Hair follicular keratinocyte (primary cell): ENCODE results near the genes SKIDA1, BMI1 and ARMC3.

DNA sequence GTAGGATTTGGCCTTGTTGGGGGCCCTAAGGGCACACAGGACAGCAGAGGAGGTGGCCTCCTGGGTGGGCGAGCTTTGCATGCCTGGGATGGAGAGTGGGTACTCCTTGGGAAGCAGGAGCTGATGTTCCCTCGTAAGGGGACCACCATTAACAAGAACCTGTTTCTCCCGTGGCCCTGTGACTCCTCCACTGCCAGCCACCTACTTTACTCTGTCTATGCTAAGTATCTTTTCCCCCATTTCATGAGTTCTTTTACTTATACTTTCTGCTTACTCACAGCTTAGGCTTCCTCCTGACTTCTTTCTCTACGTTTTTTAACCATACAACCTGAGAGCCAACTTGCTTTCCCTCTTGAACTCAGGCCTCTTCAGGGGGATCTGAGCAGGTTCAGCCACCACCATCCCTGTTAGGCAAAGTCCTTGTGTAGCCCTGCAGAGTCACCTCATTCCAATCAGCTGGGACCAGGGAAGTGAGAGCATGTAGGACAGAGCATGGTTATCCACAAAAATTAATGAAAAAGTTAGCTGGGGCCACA is 118.9 kb downstream of the NEBL start:
- RAMPAGE, long total RNA = no peak

DNA sequence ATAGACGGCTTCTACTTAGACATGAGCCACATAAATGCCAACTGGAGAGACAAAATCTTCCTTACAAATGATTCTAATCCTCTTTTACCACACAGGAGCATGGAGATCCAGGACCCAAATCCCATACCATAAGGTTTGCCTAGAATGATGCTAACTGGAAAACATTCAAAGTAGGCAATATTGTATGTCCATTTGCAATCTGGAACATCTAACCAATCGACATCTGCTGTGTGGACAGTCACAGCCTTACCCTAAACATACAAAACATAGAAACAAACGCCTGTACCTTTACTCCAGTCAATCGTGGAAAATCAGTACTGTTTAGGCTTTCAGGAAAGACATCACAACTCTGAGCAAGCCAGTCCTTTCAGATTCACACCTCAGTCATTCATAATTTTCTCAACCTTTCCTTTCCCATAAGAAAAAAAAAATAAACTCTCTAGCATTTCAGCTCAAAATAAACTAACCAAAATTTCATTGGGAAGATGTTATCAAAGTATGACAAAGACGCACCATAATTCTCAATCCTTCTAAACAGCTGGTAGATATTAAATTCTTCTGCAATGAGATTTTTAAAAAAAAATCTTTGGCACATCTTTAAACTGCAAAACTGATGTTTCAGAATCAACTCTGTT is 33.7 kb upstream of the NEBL start:
- RAMPAGE, long total RNA = no peak

DNA sequence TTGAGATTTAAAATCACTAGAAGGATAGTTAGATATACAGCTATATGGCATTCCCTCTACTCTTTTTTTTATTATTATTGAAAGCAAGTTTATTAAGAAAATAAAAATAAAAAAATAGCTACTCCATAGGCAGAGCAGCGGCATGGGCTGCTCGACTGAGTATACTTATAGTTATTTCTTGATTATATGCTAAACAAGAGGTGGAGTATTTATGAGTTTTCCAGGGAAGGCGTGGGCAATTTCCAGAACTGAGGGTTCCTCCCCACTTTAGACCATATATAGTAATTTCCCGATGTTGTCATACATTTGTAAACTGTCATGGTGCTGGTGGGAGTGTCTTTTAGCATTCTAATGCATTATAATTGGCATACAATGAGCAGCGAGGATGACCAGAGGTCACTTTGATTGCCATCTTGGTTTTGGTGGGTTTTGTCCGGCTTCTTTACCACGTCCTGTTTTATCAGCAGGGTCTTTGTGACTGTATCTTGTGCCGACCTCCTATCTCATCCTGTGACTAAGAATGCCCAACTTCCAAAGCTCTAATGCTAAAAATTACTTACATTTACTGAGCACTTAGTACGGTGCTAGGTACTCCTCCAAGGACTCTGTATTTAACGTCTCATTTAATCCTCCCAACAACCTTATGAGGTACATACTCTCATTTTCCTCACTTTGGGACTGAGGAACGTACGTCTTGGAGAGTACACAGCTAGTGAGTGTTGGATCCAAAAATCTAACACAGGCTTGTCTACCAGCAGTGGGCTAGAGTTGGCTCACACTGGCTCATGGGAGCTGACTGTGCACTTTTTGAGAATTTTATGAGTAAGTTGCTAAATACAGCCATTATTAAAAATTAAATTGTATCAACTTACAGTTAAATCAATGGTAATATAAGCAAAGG is 144.7 kb upstream of the NEBL start:
- RAMPAGE, long total RNA = no peak

DNA sequence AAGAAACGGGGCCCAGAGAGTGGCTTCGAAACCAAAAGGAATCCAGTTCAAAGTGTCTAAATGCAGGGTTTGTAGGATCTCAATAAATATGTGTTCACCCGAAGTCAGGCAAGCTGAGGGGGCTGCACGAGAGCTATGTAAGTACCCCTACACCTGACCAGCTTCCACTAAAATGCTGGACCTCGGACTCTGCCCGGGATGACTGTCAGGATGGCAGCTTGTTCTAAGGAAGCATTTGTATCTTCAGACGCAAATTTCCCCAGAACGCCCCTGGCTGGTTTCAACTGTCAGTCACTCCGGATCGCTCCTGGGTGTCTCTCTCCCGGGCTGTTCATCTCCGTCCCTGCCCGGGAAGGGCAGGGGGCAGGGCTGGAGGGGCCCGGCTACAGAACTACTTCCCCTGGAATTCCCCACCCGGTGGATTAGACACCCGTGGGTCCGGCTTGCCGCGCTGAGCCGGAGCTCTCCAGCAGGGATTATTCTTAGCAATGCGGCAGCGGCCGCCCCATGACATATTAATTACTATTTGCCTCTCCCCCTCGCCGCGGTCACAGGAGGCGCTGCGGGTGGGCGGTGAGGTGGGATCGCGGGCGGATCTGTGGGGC is 275.8 kb upstream of the NEBL start:
- RAMPAGE, long total RNA = no peak

DNA sequence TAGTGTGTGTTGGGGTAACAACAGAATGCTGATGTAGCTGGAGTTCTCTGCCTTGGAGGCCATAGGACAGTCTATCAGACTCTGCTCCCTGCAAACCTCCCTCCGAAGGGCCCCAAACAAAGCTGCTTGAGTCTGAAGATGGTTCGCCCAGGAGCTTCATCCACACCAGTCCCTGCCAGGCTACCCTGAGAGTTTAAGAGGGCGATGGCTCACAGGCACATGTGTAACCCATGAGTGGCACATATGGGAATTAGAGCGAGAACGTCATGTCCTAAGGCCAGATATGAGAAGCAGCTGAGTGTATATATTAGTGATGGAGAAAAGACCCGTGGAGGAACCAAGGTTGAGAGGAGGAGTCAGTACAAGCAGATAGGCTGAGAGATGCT is 270.5 kb downstream of the SKIDA1 start:
- RAMPAGE, long total RNA = no peak

DNA sequence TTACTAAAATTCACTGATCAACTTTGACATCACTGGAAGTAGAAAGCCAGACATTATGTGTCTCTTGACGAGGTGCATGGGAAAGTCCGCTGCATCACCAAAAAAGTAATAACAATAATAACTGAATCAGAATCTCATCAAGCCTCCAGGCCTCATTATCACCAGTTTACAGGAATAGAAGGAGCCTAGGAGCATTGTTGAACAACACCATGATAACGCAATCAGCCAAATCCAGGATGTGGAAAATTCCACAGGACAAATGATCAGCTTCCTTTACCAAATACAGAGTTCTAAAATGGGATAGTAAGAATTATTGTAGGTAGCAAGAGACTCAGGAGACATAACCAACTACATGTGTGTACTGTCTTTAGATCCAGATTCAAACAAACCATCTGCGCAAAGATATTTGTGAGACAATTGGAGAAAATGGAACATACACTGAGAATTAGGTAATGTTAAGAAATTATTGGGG is 160.6 kb downstream of the SKIDA1 start:
- RAMPAGE, long total RNA = no peak

GRCh38 chr10:21463920-21464598 is 61.4 kb downstream of the SKIDA1 start:
- RAMPAGE, long total RNA = no peak

GRCh38 chr10:21518571-21519390 is 6.7 kb downstream of the SKIDA1 start:
- RAMPAGE, long total RNA = no peak

GRCh38 chr10:21525210-21526212 is at the start of gene SKIDA1:
Gene SKIDA1, minus strand, starts transcription at chr10:21525682.
- RAMPAGE, long total RNA = no peak

DNA sequence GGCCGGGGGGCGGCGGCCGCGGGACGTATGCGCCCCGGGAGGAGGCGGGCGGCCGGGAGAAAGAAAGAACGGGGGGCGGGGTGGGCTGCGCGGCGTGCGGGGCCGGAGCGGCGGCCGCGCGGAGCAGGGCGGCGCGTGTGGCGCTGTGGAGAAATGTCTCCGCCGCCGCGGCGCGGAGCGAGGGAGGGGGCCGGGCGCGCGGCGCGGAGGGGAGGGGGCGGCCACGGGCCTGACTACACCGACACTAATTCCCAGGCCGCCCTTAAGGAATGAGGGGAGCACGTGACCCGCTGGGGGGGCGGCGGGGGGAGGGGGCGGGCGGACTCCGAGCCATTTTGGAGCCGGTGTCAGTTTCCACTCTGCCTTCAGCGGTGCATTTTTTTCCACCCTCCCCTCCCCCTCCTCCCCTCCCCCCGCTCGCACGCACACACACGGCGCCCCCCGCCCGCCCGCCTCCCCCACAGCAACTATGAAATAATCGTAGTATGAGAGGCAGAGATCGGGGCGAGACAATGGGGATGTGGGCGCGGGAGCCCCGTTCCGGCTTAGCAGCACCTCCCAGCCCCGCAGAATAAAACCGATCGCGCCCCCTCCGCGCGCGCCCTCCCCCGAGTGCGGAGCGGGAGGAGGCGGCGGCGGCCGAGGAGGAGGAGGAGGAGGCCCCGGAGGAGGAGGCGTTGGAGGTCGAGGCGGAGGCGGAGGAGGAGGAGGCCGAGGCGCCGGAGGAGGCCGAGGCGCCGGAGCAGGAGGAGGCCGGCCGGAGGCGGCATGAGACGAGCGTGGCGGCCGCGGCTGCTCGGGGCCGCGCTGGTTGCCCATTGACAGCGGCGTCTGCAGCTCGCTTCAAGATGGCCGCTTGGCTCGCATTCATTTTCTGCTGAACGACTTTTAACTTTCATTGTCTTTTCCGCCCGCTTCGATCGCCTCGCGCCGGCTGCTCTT is at the start of gene BMI1:
Gene BMI1 (plus strand): TSS at position 350 of the 942 bp plus-strand sequence.
- RAMPAGE, long total RNA = no peak

GRCh38 chr10:22325050-22326418 is 4.6 kb downstream of the BMI1 start:
- RAMPAGE, long total RNA = no peak

GRCh38 chr10:22437193-22438424 is 92.3 kb downstream of the SPAG6 start:
- RAMPAGE, long total RNA = no peak

DNA sequence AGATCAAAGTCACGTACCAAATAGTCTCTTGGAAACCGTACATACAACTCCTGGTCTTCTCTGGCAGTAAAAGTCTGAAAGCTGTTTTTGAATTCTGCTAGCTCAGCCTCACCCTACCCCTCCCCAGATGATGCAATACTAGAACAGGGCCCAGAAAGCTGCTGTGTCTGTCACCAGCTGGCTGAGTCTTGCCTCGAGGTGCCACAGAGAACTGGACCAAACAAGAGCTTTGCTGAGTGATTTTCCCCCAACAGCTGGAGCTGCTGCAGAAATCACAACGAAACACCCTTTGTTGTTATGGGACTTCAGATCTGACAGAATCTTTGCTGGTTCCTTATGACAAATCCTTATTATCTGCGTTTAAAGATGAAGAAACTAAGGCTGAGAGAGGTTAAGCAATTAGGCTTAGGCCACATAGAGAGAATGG is 134.1 kb downstream of the SPAG6 start:
- RAMPAGE, long total RNA = no peak

- RAMPAGE, long total RNA = no peak
Observed at GRCh38 chr10:22550379-22551063, 163.9 kb downstream of the PIP4K2A start.

DNA sequence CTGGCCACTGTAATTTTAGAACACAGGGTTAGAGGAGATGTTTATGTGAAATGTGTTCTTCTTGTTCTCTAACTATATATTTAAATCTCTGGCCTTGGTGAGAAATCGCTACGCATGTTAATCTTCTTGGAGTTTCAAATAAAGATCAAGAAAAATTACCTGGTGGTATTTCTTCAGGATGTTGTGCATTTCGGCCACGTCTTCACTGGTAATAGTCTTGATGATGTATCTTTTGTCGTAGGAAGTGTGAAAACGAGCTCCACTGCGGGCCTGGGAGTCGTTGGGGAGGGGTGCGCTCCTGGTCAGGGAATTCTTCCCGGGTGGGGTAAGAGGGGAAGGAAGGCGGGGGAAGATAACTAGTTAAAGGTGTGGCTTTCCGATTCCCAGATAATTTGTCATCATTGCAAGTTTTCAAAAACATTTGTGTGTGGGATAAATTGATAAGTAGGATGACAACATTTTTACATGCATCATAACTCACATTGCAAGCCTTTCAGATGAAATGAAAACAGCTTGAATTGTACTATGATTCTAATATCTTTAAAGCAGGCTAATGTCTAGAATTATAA is 122.8 kb downstream of the PIP4K2A start:
- RAMPAGE, long total RNA = no peak

DNA sequence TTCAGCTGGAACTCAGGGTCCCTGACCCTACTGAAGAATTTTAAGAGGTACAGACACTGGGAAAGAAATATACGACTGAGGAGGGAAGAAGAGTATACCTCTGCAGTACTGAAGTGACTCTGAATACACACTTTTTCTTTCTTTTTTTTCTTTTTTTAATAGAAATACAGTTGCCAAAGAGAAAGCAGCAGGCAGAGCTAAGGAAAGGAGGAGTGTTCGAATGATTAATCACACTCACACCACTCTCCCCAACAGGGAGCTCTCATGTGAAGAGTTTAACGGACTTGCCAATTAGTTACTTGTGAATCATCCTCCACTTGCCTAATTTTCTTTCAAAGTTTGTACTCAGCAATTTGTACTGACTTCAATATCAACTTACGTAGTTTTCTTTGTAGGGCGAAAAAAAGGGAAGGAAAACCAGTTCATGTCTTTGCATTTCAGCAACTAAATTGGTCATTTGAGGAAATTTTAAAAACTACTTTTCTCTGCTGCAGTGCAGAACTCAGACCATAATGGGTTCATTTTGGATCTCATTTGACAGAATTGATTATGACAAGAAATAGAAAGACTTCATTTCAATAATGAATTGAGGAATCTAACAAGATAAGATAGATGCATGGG is 109.2 kb downstream of the PIP4K2A start:
- RAMPAGE, long total RNA = no peak

- RAMPAGE, long total RNA = no peak
Observed at GRCh38 chr10:22681627-22682350, 32.6 kb downstream of the PIP4K2A start.

GRCh38 chr10:22707588-22708164 is 6.7 kb downstream of the PIP4K2A start:
- RAMPAGE, long total RNA = no peak

DNA sequence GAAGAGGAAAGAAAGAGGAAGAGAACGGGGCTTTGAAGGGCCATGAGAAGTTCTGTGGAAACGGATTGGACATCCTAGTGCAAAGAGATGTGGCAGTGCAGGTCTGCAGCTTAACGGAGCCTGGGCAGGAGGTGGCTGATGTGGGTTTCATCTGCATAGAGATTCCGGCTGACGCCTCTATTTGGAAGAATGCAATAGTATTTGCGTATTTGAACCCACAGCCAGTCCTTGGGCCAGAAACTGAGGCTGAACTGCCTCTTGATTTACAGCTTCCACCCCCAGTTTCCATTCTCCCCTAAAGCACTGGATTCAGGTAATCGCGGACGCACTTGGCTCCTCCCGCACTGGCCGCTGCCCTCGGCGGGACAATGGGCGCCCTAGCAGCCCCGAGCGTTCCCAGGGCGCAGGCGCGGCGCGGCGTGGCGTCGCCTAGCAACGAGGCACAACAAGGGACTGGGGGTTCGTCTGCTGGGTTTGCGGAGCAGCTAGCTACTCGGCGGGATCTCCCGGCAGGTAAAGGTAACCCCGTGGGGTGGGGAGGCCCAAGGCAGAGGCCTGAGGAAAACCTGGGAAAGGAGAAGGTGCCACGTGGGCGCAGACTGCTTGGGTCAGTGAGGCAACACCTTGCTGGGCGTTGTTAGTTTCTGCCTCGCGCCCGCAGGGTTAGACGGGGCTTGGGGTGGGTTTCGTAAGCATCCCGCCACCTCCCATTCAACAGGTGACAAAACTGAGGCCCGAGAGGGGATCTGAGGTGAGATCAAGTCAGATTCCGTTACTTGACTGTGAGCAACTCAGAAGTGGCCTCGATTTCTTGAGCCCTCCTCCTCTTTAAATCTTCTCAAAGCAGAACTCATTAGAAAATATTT is at the start of gene ARMC3:
Gene ARMC3 (plus strand): TSS at position 460 of the 866 bp plus-strand sequence.
- RAMPAGE, long total RNA = no peak

DNA sequence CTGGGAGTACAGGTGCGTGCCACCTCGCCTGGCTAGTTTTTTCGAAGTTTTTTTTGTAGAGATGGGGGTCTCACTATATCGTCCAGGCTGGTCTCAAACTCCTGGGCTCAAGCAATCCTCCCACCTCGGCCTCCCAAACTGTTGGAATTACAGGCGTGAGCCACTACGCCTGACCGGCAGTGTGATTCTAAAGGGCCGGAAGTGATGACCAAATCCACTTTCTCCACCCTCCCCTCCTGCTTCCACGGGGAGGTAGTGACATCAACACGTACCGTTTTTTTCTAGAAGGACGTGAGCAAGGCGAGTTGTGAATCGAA is 27.9 kb upstream of the MSRB2 start:
- RAMPAGE, long total RNA = no peak